Epithelial cell of prostate (primary cell): ENCODE measurements around the gene CYP1A2.

DNA sequence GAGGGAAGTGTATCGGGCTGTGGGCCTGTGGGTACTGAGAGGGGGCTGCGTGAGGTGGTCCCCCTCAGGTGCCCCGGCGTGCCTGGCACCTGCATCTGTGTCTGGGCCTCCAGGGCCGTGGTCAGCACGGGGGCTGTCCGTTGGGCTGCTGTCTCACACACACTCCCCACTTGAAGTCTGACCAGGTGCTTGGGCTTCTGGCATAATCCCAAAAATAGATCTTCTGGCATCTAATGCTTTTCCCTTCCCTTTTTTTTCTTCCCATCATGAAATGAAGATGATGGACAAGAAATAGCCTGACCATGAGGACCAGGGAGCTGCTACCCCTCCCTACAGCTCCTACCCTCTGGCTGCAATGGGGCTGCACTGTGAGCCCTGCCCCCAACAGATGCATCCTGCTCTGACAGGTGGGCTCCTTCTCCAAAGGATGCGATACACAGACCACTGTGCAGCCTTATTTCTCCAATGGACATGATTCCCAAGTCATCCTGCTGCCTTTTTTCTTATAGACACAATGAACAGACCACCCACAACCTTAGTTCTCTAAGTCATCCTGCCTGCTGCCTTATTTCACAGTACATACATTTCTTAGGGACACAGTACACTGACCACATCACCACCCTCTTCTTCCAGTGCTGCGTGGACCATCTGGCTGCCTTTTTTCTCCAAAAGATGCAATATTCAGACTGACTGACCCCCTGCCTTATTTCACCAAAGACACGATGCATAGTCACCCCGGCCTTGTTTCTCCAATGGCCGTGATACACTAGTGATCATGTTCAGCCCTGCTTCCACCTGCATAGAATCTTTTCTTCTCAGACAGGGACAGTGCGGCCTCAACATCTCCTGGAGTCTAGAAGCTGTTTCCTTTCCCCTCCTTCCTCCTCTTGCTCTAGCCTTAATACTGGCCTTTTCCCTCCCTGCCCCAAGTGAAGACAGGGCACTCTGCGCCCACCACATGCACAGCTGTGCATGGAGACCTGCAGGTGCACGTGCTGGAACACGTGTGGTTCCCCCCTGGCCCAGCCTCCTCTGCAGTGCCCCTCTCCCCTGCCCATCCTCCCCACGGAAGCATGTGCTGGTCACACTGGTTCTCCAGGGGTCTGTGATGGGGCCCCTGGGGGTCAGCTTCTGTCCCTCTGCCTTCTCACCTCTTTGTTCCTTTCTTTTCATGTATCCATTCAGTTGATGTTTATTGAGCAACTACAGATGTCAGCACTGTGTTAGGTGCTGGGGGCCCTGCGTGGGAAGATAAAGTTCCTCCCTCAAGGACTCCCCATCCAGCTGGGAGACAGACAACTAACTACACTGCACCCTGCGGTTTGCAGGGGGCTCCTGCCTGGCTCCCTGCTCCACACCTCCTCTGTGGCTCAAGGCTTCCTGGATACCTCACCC lies 29.0 kb downstream of the CD276 start:
- RRBS: no CpG with 5 or more reads among the region's 19 CpGs

DNA sequence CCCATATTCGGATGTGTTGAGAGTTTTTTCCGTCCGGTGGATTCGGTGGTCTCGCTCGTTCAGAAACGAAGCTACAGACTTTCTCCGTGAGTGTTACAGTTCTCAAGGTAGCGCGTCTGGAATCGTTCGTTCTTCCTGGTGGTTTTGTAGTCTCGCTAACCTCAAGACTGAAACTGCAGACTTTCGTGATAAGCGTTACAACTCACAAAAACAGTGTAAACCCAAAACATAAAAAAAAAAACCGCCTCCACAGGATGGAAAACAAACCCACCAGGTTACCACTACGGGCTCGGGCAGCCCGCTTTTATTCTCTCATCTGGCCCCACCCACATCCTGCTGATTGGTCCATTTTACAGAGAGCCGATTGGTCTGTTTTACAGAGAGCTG lies 21.7 kb downstream of the INSYN1 start:
- RRBS: no CpG with 5 or more reads among the region's 20 CpGs

- RRBS: no CpG with 5 or more reads among the region's 5 CpGs
Measured at GRCh38 chr15:73920437-73920952, 5.8 kb upstream of the LOXL1 start.

- RRBS: no CpG with 5 or more reads among the region's 13 CpGs
Measured at GRCh38 chr15:73946329-73946963, 20.2 kb downstream of the LOXL1 start.

- RRBS: no CpG with 5 or more reads among the region's 8 CpGs
Measured at GRCh38 chr15:74170356-74170925, 3.1 kb upstream of the ISLR start.

DNA sequence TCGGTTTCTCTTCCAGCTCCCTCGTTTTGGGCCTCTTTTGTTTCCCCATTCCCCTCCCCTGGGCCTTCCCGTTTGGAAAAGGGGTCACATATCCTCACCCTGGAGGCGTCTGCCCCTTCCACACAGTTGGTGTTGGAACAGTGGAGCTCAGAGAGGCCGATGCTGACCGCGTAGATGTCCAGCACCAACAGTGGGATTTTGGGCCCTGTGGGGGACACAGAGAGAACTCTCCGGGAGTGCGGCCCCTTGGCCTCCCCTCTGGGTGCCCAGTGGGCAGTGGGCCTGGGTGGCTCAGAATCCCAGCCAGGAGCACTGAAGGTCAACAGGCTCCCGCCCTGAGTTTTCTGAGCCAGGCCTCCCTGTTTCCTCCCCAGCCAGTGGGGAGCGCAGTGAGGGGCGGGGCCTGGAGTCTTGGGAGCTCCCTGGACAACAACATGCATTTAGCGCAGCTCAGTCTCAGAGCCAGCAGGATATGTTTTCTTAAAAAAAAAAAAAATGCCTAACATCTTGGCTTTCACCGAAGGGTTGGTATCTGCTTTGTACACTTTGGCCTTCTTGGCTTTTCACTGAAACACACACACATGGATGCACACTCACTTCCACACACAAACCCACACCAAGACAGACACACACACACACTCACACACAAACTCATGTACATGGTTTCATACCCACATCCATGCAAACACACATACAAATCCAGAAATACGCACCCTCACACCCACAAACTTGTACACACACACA lies 639 bp upstream of the ISLR start:
- RRBS: no CpG with 5 or more reads among the region's 15 CpGs

DNA sequence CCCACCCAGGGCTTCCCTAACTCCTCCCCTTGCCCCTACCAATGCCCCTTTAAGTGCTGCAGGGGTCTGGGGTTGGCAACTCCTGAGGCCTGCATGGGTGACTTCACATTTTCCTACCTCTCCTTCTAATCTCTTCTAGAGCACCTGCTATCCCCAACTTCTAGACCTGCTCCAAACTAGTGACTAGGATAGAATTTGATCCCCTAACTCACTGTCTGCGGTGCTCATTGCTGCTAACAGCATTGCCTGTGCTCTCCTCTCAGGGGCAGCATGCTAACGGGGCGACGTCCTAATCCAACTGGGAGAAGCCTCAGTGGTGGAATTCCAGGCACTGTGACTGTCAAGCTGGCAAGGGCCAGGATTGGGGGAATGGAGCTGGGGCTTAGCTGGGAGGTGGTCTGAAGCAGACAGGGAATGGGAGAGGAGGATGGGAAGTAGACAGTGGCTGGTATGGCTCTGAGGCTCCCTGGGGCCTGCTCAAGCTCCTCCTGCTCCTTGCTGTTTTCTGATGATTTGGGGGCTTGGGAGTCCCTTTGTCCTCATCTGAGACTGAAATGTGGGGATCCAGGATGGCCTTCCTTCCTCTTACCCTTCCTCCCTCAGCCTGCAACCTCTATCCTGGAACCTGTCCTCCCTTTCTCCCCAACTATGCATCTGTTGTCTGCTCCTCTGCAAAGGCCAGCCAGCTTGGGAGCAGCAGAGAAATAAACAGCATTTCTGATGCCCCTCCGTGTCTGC lies 2.8 kb downstream of the ISLR start:
- RRBS: no CpG with 5 or more reads among the region's 5 CpGs

DNA sequence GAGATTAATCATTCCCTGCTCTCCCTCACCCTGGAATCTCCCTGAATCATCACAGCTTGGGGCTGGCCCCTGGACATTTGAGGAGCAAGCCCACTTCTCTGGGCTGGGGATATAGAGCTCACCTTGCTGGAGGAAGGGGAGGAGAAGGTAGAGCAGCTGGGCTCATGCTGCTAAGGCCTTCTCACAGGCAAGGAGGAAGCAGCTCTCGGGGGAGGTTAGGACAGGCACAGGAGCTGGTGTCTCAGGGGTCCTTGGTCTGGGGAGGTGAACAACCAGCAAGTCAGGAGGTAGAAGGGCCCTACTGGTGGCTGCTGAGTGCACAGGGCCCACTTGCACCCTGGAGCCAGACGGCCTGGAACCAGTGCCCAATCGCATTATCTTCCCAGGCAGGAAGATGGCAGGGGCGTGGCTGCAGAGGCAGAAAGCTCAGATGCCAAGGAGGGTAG lies 1.8 kb upstream of the CCDC33 start:
- RRBS: no CpG with 5 or more reads among the region's 4 CpGs

GRCh38 chr15:74317606-74318143 lies 49.8 kb downstream of the CYP11A1 start:
- RRBS: no CpG with 5 or more reads among the region's 6 CpGs

GRCh38 chr15:74391015-74391441 lies 23.6 kb upstream of the CYP11A1 start:
- RRBS: no CpG with 5 or more reads among the region's 7 CpGs

DNA sequence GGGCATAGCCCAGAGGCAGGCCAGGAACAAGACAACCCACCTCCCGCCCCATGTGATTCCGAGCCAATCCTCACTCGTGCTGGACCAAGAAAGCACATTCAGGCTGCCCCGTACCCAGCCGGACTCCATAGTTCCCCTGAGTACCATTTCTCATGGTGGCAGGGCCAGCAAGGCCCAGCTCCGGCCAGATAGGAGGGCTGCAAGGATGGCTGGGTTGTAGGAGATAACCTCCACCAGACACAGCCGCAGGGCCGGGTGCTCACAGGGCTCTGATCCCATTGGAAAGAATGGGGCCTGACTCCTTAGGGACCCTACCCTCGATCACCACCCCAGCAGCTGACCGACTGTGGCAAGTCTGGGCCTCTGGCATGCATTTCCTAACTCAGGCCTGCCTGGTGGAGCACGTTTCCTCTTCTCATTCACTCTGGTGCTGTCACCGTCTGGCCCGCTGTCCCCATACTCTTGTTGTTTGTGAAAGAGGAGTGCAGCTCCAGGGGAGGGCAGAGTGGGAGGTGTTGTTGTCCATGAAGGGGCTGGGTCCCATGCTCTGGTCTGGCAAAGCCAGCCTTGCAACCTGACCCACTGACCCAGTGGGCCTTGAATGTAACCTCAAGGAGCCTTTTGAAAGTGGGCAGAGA lies 11.2 kb downstream of the SEMA7A start:
- RRBS: 89% methylated on average over 4 of the region's 13 CpGs

- RRBS: no CpG with 5 or more reads among the region's 11 CpGs
Measured at GRCh38 chr15:74588317-74588957, 27.2 kb upstream of the CLK3 start.

- RRBS: no CpG with 5 or more reads among the region's 14 CpGs
Measured at GRCh38 chr15:74599199-74599721, 16.4 kb upstream of the CLK3 start.

GRCh38 chr15:74617505-74617951 lies 1.9 kb downstream of the CLK3 start:
- RRBS: no CpG with 5 or more reads among the region's 3 CpGs

DNA sequence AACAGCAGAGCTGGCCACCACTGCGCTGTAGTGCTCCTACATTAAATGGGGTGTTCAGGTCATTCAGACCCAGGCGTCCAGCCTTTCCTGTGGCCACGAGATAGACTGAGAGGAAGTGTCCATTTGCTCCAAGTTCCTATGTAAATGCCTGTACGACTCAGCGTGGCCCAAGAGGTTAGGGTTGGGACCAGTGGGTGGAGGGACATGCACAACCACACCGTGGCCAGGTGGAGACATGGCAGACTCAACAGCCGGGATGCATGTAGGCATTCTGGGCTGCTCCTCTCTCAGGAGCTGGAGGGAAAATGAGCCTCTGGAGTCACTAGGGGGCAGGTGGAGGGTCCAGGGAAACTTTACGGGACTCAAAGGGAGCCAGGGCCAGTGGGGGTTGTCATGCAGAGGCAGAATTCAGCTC lies 7.8 kb downstream of the CLK3 start:
- RRBS: no CpG with 5 or more reads among the region's 8 CpGs

DNA sequence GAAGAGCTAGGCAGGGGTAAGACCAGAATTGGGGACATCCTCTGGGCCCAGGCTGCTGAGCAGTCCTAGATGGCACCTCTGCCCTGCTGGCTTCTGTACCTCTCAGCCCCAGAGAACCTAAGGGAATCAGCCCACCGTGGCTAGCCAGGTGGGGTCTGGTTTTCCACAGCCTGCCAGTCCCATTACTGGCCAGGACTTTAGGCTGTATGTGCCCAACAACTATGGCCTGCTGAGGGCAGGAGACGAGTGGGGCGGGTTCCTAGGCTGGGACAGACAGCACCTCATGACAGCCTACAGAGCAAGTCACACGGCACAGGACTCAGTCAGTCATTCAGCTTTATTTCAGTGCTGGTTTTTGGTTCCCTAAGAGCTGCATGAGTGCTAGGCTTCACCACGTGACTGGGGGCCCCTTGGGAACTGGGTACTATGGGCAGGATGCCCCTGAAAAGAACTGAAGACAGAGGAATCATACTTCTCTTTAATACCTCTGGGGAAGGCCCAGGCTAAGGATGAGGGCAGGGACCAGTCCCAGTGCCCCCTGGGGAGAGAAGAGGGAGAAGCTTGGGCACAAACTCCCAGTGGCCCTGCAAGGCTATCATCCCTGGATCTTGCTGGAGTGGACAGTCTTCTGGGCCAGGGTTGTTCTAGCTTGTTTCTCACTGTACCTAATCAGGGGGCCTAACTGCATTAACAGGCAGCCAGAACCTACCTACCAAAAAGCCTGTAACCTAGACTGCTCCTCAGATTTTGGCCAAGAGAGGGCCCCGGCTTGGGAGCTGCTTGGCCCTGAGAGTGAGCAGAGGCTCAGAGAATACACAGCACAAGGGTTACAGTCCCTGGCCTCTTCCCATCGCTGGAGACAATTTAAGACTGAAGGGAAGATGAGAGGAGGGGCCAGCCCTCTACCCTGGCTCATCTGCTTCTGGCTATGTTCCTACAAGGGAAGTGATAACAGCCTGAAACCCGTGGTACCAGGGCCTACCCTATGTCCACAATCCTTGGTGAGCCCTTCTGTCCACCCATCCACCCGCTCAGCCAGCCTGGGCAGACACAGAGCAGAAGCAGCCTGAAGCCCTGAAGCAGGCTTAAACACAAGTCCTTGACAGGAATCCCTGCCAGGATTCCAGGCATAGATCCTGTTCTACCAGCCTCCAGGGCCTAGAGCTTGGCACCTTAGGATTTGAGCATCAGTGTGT lies 15.0 kb downstream of the CLK3 start:
- RRBS: no CpG with 5 or more reads among the region's 9 CpGs

DNA sequence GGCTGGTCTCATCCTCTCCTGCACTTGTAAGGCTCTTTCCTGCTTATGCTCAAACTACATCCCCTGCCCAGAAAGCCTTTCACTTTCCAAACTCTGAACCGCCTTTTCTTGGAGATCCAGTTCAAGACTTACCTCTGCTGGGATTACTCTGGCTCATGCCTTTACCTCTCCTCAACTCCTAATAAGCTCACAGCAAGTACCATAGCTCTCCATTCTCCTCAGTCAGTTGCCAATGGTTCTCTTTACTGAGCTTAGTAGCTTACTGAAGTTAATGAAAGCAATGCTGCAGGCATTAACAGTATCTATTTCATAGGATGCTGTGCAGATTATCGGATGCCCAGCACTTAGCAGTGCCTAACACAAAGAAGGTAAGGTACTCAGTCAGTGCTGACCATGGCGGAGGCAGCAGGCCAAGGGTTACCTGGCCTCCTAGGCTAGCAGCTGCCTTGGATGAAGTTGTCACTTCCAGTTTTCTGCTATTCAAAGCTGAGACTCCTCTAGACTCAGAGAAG lies 20.4 kb downstream of the CLK3 start:
- RRBS: no CpG with 5 or more reads among the region's 3 CpGs

DNA sequence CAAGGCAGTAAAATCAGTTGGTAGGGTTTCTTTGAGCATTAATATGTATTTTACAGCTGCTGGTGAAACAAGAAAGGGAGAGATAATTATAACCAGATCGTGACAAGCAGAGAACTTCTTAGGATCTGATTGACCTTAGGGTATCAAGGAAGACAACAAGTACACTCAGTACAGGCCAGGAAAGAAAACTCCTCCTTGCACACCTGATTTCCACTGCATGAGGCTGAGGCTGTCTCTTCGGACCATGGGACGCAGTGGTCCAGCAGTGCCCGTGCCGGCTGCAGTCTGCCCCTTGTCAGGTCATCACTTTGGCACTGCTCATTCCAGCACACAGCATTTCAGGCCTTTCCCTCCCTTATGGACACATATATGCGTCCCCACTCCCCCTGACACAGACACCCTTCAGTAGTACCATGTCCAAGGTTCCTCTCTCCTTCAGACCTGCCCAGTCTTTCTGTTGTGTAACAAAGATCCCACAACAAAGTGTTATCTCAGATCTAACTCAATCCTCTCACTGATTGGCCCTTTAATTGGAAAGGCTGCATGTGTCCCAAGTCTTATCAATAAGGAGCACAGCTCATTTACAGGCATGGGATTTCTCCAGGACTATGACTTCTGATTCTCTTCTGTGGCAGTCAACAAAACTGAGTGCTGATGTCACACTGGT lies 27.8 kb downstream of the CLK3 start:
- RRBS: no CpG with 5 or more reads among the region's 6 CpGs

DNA sequence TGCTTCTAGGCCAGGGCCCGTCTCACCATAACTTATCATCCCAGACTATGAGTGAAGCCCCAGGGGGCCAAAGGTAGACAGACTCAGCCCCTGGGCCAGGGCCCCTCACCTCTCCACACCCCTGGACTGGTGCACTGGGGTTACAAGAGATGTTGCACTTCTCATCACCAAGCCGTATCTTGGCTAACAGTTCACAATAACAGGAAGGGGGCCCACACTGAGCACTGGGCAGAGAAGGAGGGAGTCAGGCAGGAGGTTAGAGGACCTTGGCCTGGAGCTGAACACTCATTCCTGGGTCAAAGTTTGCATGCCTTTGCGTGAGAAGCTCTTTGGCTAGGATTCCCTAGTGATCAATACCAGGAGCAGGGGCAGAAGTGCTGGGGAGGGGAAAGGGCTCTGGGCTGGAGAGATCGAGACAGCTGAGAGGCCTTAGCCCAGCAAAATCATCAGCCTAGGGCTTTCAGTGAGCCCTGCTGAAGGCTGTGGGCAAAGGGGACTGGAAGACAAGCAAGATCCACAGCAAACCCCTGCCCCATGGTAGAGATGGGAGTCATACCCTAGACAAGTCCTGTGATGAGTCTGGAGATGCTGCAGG lies 5.6 kb upstream of the CYP1A1 start:
- RRBS: no CpG with 5 or more reads among the region's 4 CpGs

- RRBS: no CpG with 5 or more reads among the region's 5 CpGs
Measured at GRCh38 chr15:74748795-74749277, at the start of gene CYP1A2. Gene CYP1A2 (plus strand): TSS chr15:74748845.